Measurements from ENCODE around the genes SEC11C, MC4R and RELCH.

DNA sequence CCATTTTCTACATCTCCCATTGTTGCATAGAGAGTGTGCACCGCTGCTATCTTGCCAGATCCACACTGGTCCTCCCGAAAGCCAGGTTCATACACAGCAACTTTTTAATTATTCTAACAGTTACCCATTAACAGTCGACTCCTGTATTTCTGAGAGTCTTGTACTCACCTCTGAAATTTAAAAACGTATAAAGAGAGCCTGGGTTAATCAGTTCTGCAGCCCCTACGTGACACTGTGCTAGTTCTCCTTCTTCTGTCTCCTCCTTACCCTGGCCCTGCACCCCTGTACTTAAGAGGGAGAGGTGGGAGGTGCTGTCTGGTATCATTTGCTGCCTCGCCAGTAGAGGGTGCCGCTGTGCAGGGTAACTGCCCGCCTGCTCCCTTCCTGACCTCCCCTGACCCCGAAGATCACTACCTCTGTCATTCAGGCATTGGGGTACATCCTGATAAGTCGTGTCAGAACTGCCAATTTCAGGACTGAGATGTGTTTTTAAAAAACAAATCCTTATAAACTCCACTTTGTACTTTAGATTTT is 229.0 kb downstream of the ALPK2 start:
- PRO-cap, 3 experiments, result no peak in any of the 3 experiments
- RAMPAGE, long total RNA, result no peak
- RRBS, 2 experiments, result no CpG with 5 or more reads among the region's 10 CpGs

DNA sequence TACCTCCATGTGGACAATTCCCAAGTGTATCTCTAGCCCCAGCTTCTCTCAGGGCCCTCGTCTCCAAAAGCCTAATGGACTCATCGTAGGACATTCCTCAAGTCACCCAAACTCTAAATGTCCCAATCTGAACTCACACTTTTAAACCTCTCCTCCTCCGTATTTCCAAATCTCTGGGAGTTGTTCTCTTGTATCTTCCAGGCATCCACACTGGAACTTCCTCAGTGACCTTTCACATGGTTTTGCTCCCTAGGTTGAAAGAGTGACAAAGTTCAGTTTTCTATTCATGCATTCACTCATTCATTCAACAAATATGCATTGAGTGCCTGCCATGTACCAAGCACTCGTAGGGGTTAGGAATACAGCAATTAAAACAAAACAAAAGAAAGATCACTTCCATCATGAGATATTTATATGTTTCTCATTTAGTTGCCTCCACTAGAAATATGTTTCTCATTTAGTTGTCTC is 220.2 kb downstream of the ALPK2 start:
- PRO-cap, 3 experiments, result no peak in any of the 3 experiments
- RAMPAGE, long total RNA, result no peak
- RRBS, 2 experiments, result no CpG with 5 or more reads among the region's 4 CpGs

- PRO-cap, 3 experiments, result no peak in any of the 3 experiments
- RAMPAGE, long total RNA, result no peak
- RRBS, 2 experiments, result no CpG with 5 or more reads among the region's 4 CpGs
Observed at GRCh38 chr18:58438663-58438955, 190.3 kb downstream of the ALPK2 start.

DNA sequence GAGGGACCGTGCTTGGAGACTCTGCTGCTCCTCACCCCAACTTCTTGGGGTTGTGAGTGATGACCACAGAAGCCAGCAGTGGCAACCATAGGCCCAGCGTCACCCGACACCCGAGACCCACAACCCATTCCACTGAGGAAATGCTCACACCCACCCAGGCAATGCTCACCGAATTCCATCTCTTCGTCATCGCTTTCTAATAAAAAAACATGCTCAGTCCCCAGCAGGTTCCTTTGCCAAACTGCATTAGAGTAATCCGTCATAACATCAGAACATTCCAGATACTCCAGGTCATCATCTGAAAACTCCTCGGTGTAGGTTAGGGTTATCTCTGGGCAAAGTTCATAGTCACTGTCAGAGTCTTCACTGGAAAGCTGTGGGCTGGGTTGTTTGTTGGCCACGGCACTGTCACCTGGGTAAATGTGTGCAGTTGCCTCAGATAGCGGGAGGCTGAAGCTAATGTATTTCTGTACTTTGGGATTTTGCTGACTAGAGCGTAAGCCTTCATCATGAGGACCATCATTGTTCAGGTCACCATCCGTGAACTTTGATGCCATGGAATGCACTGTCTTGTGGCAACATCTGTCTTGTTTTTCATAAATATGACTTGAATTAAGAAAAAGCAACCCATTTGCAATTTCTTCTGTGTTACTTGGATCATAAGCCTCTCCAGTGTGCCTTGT is 49.2 kb downstream of the ALPK2 start:
- PRO-cap, 3 experiments, result peak in 1 of 3 experiments; most common plus-strand start position 357 of the sequence (in 1); most common minus-strand start position 54 of the sequence (in 1)
- RAMPAGE, long total RNA, result no peak
- RRBS, 2 experiments, result no CpG with 5 or more reads among the region's 13 CpGs

- PRO-cap, 3 experiments, result peak in 1 of 3 experiments; most common plus-strand start chr18:58754976 (in 1); most common minus-strand start chr18:58754928 (in 1)
- RAMPAGE, long total RNA, result no peak
- RRBS, 2 experiments, result no CpG with 5 or more reads among the region's 10 CpGs
Observed at GRCh38 chr18:58754603-58755082, 83.4 kb downstream of the MALT1 start.

DNA sequence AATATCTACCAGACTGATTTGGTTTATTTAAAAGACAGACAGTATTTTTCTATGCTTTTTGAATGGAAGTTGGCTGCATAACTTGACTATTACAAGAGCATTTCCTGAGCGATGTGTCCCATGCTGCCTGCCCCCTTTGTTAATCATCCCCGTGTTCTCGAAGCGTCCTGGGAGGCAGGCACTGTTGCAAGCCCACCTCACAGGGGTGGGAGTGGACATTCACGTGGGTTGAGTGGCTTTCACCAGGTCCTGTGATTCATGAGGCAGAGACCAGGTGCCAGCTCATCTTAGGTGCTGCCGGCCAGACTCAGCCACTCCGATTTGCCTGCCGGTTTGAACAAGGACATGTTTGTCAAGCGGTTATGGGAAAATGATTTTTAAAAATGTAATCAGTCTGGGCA is 112.5 kb downstream of the ZNF532 start:
- PRO-cap, 3 experiments, result peak in 1 of 3 experiments; most common plus-strand start position 285 of the sequence (in 1); most common minus-strand start position 156 of the sequence (in 1)
- RAMPAGE, long total RNA, result no peak
- RRBS, 2 experiments, result no CpG with 5 or more reads among the region's 9 CpGs

- PRO-cap, 3 experiments, result peak in 3 of 3 experiments; most common plus-strand start chr18:59139843 (in 1); most common minus-strand start chr18:59139716 (in 2)
- RAMPAGE, long total RNA, result start-site peak on the plus strand at chr18:59139843-59139918, 136 and 196 reads in 2 replicates
- RRBS, 2 experiments, result 1 to 3% methylated on average over 22 to 29 of the region's 78 CpGs
Observed at GRCh38 chr18:59139282-59140458, at the start of gene SEC11C. TSS of gene SEC11C (plus strand) at chr18:59139884.

DNA sequence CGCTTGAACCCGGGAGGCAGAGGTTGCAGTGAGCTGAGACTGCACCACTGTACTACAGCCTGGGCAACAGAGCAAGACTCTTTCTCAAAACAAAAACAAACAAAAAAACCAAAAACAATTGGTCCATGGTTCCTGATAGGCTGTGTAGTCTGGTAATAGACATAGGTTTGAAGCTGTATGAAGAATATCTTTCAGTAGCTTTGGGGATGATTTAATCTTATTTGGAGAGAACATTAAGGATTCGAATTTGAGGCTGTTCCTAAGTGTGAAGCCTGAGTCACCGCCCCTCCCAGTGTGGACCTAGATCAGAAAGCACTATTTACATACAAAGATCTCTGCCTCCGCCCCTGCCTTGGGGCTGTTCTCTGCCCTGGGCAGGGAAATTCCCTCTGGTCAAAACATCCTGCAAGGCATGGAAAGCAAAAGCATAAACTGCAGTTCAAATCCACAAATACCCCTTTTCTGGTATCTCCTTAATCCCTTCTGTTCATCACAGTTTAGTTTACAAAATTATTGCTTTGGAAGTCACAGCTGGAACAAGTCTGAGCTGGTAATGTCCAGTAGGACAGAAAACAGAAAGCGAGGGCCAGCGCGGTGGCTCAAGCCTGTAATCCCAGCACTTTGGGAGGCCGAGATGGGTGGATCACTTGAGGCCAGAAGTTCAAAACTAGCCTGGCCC is 52.7 kb upstream of the PMAIP1 start:
- PRO-cap, 3 experiments, result no peak in any of the 3 experiments
- RAMPAGE, long total RNA, result no peak
- RRBS, 2 experiments, result no CpG with 5 or more reads among the region's 9 CpGs

DNA sequence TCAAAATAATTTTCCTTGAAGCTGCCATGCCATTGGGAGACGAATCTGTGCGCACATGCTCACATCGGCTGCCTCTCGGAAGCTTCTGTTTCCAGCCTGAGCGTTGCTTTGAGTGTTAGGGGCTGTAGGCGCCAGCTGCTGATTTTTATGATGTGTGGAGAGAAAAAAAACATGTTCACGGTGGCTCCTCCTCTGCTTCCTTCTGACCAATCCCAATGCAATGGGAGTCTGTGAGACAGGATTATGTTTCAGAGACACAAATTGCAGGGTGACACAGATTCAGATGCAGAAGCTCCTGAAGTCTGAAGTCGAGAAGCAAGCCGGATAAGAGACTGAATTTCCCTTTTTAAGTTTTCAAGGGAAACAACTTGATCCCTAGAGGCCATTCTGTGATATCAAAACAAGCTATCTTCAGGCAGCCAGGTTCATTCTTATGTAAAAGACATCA is at the start of gene MC4R:
TSS of gene MC4R (minus strand) at position 117 of the 448 bp plus-strand sequence.
- PRO-cap, 3 experiments, result no peak in any of the 3 experiments
- RAMPAGE, long total RNA, result no peak
- RRBS, 2 experiments, result no CpG with 5 or more reads among the region's 9 CpGs

DNA sequence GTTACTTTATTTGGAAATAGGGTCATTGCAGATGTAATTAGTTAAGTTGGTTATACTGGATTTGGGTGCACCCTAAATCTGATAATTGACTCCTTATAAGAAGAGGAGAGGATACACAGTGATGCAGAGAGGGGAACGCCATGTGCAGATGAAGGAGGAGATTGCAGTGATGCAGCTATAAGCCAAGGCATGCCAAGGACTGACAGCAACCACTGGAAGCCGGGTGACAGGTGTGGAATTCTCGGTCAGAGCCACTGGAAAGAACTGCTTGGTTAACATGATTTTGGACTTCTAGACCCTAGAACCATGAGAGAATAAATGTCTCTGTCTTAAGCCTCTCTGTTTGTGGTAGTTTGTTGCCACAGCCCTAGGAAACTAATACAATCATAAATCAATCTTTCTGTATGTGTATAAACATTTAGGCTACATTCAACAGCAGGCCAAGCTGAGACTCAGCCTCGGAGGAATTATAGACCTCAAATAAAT is 403.2 kb upstream of the CDH20 start:
- PRO-cap, 3 experiments, result no peak in any of the 3 experiments
- RAMPAGE, long total RNA, result no peak
- RRBS, 2 experiments, result no CpG with 5 or more reads among the region's 4 CpGs

DNA sequence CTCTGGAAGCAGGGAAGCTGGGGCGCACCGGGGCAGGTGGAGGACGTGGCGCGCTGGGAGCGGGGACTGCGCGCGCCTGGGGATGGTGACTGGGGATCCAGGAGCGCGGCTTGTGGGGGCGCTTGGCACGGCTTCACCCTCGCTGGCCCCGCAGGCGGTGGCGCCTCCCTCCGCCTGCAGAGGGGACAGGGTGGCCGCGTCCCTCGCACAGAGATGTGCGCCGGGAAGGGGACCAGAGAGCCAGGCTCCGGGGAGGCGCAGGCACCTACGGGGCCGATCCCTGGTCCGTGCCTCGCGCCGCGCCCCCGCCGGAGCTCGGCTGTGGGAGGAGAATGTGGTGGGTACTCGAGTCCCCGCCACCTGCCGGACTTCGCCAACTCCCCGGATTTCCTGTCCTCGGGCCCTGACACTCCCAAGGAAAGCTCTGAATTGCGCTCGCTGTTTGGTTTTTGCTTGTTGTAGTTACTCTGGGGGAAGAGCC is 871 bp downstream of the CDH20 start:
- PRO-cap, 3 experiments, result peak in 1 of 3 experiments; most common plus-strand start position 213 of the sequence (in 1); most common minus-strand start position 68 of the sequence (in 1)
- RAMPAGE, long total RNA, result no peak
- RRBS, 2 experiments, result 2 to 3% methylated on average over 19 of the region's 43 CpGs

DNA sequence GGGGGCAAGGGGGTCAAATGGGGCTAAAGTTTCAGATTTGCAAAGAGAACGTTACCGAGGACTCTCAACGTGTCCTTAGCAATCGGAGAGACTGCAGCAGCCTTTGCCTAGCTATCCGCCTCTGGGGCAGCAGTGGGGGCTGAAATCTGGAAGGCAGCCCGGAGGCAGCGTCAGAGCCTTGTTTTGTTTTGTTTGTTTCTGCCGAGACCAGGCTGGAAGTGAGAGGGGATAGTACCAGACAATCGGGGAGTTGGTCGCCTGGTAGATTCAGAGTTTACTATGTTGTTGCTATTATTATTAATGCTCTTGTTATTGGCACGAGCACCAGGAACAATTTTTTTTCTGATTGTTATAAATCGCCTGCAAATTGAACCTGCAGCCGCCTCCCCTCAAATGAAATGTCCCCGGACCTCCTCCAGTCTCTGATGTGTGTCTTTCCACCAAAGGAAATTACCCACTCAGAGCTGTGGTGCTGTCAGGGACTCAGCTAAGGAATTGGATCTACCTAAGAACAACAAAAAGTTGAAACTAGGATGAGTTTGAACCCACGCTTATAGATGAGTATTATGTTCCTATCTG is 1.4 kb downstream of the CDH20 start:
- PRO-cap, 3 experiments, result no peak in any of the 3 experiments
- RAMPAGE, long total RNA, result no peak
- RRBS, 2 experiments, result no CpG with 5 or more reads among the region's 15 CpGs

GRCh38 chr18:61735780-61736140 is 157.0 kb downstream of the RNF152 start:
- PRO-cap, 3 experiments, result no peak in any of the 3 experiments
- RAMPAGE, long total RNA, result no peak
- RRBS, 2 experiments, result no CpG with 5 or more reads among the region's 5 CpGs

GRCh38 chr18:61854011-61854742 is 38.6 kb downstream of the RNF152 start:
- PRO-cap, 3 experiments, result no peak in any of the 3 experiments
- RAMPAGE, long total RNA, result no peak
- RRBS, 2 experiments, result no CpG with 5 or more reads among the region's 6 CpGs

DNA sequence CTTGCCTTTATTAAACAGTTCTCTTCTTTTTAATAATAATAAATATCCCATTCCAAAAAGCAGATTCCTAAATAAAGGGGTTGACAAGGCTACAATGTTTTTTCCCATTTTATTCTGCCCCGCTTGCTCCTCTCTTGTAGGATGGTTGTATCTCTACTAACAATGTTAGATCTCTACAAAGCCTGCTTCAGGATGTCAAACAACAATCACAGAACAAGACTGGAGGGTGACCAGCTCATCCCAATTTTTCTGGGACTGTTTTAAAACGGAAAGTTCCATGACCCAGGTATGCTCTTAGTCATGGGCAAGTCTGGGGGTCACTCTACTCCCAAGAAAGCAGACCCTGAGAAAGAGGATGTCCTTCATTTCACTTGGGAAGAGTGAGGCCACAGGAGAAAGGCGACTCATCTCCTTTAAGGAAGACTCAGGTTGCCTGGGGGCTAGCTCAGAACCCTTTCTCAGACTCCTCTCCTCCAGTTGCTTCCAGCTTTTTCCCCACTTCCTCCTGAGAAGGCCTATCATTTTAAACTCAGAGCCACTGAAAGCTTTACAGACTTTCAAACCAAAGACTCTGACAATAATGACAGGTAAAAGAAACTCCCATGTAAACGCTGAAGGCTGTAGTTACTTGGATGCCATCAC is 9.3 kb downstream of the RNF152 start:
- PRO-cap, 3 experiments, result no peak in any of the 3 experiments
- RAMPAGE, long total RNA, result no peak
- RRBS, 2 experiments, result no CpG with 5 or more reads among the region's 4 CpGs

DNA sequence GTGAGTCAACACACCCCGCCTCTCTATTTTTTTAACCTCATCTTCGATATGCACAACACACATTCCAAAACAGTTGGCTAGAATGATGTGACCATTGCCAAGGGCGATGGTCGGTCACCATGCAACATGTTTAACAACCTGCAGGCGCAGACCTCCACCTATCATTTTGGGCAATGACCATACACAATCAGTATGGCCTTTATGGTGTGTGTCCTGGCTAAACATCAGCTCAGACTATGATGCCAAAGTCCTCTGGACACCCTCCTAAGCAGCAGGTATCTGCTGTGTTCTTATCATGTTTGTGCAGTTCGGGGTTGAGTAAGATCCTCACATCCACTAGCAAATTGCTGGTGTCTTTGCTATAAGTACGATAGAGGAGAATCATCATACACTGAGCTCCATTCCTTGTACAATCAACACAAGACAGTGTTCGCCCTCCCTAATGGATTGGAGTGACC is 7.8 kb upstream of the RNF152 start:
- PRO-cap, 3 experiments, result no peak in any of the 3 experiments
- RAMPAGE, long total RNA, result no peak
- RRBS, 2 experiments, result no CpG with 5 or more reads among the region's 8 CpGs

GRCh38 chr18:61949729-61950486 is 57.1 kb upstream of the RNF152 start:
- PRO-cap, 3 experiments, result no peak in any of the 3 experiments
- RAMPAGE, long total RNA, result no peak
- RRBS, 2 experiments, result no CpG with 5 or more reads among the region's 17 CpGs

DNA sequence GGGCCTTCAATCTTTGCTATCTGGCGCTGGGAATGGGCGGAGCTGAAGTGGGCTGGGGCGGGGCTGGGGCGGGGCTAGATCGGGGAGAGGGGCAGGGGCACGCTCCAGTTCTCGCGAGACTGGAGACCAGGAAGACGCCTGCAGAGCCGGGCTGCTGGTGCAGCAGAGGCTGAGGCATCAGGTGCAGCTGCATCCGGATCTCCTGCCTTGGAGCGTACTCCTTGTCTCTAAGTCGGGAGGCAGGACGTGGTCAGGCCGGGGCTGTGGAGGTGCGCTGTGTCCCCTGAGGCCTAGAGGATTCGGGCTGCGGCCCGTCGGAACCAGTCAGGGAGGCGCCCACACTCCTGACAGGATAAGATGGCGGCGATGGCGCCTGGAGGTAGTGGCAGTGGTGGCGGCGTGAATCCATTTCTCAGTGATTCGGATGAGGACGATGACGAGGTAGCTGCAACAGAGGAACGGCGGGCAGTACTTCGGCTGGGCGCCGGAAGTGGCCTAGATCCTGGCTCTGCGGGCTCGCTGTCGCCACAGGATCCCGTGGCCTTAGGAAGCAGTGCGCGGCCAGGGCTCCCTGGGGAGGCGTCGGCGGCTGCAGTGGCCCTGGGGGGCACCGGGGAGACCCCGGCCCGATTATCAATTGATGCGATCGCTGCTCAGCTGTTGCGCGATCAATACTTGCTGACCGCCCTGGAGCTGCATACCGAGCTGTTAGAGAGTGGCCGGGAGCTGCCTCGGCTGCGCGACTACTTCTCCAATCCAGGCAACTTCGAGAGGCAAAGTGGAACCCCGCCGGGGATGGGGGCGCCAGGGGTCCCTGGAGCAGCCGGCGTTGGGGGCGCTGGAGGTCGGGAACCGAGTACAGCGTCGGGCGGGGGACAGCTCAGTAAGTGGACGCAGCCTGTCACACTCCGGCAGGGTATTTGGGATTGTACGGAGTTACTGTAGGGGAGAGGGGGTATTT is at the start of gene RELCH:
TSS of gene RELCH (plus strand) at position 107 of the 961 bp plus-strand sequence.
- PRO-cap, 3 experiments, result peak in 3 of 3 experiments; most common plus-strand start position 107 of the sequence (in 2)
- RAMPAGE, long total RNA, result start-site peak on the plus strand centred at position 132 of the sequence, 61 bp wide, 142 and 64 reads in 2 replicates
- RRBS, 2 experiments, result 2 to 3% methylated on average over 32 of the region's 71 CpGs

- PRO-cap, 3 experiments, result no peak in any of the 3 experiments
- RAMPAGE, long total RNA, result no peak
- RRBS, 2 experiments, result no CpG with 5 or more reads among the region's 4 CpGs
Observed at GRCh38 chr18:62300535-62301063, 24.5 kb upstream of the TNFRSF11A start.

DNA sequence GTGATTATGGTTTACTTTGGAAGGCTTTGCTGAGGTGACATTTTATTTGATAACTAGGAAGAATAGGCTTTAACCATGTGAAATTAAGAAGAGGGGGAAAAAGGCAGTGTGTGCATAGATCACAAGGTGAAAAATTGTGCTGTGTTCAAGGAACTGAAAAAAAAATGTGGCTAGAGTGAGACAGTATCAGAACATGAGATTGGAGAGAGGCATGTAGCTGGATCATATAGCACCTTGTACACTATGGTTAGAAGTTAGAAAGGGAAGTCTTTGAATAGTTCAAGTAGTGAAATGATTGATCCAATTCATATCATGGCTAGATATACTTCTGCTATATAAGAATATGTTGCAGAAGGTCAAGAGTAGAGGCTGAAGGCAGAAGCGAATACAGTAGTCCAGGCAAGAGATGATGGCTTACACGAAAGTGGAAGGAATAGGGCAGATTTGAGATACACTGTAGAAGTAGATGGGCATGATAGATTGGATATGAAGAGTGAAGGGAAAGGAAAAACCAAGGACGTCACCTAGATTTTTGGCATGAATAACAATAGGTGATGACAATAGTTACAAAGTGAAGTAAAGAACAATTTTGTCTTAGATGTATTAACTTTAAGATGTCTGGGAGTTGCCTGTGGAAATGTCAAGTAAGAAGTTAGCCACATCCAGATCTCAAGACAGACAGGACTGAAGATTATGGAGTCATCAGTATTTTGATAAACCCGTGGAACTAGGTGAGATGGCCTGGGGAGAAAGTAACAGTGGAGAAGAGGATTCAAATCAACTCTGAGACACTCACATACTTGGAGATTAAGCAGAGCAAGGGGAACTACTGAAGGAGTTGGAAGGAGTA is 12.0 kb upstream of the TNFRSF11A start:
- PRO-cap, 3 experiments, result no peak in any of the 3 experiments
- RAMPAGE, long total RNA, result no peak
- RRBS, 2 experiments, result no CpG with 5 or more reads among the region's 4 CpGs